Measurements from ENCODE around the genes IRAK1BP1 and CYB5R4.

DNA sequence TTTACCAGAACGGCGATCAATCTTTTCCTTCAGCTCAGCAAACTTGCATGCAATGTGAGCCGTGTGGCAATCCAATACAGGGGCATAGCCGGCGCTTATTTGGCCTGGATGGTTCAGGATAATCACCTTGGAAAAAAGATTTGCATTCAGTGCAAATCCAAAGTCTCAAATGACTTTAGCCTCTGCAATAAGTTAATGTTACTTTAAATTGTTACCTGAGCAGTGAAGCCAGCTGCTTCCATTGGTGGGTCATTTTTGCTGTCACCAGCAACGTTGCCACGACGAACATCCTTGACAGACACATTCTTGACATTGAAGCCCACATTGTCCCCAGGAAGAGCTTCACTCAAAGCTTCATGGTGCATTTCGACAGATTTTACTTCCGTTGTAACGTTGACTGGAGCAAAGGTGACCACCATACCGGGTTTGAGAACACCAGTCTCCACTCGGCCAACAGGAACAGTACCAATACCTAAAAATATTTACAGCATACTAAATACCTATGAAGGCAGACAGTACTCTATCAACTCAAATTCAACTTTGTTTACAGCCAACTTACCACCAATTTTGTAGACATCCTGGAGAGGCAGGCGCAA lies 2.6 kb downstream of the EEF1A1 start:
- PRO-cap: no peak
- RAMPAGE, long total RNA, 4 experiments: start-site peak on the plus strand in 1 of 4 experiments, centred at position 81 of the sequence, 47 reads per replicate; start-site peak on the minus strand in 2 of 4 experiments, centred at positions 109 to 351 of the sequence, 603 to 1,543 reads per replicate

DNA sequence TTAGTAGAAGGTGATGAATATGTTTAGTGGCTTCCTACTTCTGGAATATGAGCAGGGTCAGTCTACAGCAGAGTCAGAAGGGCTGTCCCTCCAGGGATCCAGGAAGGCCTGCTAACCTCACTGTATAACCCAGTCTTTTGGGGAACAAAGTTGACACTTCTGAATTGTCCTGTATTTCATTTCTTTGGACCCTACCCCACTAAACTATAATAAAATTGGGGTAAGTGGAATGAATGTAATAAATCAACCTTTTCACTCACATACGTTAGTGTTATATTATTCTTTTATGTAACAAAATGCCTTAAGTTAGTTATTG lies 191.0 kb downstream of the CD109 start:
- PRO-cap: no peak
- RAMPAGE, long total RNA, 4 experiments: no peak in any of the 4 experiments

GRCh38 chr6:75174870-75175499 lies 30.9 kb downstream of the COL12A1 start:
- PRO-cap: no peak
- RAMPAGE, long total RNA, 4 experiments: no peak in any of the 4 experiments

DNA sequence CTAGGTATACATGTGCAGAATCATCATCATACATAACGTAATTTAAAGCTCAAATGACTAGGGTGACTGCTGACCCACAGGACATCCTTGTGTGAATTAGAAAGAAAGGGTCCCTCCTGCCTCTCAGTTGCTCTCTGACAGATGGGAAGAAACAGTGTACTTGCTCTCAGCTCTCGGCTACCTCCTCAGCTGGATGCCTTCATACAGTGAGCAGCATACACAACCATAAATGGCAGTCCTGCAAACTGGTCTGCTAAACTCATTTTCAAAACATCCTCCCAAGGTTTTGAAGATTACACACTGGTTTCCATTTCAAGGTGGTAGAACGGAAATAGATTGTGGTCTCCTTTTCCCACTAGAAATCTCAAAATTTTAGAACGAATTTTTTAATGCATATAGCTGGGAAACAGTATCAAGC lies 26.3 kb downstream of the FILIP1 start:
- PRO-cap: no peak
- RAMPAGE, long total RNA, 4 experiments: no peak in any of the 4 experiments

GRCh38 chr6:75490912-75491692 lies 2.5 kb downstream of the FILIP1 start:
- PRO-cap: no peak
- RAMPAGE, long total RNA, 4 experiments: no peak in any of the 4 experiments

DNA sequence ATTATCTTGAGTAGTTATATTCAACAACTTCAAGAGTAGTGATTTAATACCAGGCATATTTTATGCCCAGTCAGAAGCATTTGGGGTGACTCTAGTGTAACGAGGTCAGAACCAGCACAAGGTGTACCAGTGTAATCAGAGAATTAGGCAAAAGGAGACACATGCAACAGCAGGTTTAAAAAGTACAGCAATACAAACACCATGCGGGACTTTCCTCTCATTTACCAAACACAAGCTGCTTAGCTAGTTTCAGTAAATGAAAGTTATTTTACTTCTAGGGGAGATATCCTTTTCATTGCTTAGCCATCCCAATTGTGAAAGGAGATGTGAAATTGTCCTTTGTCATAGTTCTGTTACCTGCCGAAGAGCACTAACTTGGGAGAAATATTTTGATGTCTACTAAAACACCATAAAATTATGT lies 811 bp downstream of the FILIP1 start:
- PRO-cap: no peak
- RAMPAGE, long total RNA, 4 experiments: no peak in any of the 4 experiments

DNA sequence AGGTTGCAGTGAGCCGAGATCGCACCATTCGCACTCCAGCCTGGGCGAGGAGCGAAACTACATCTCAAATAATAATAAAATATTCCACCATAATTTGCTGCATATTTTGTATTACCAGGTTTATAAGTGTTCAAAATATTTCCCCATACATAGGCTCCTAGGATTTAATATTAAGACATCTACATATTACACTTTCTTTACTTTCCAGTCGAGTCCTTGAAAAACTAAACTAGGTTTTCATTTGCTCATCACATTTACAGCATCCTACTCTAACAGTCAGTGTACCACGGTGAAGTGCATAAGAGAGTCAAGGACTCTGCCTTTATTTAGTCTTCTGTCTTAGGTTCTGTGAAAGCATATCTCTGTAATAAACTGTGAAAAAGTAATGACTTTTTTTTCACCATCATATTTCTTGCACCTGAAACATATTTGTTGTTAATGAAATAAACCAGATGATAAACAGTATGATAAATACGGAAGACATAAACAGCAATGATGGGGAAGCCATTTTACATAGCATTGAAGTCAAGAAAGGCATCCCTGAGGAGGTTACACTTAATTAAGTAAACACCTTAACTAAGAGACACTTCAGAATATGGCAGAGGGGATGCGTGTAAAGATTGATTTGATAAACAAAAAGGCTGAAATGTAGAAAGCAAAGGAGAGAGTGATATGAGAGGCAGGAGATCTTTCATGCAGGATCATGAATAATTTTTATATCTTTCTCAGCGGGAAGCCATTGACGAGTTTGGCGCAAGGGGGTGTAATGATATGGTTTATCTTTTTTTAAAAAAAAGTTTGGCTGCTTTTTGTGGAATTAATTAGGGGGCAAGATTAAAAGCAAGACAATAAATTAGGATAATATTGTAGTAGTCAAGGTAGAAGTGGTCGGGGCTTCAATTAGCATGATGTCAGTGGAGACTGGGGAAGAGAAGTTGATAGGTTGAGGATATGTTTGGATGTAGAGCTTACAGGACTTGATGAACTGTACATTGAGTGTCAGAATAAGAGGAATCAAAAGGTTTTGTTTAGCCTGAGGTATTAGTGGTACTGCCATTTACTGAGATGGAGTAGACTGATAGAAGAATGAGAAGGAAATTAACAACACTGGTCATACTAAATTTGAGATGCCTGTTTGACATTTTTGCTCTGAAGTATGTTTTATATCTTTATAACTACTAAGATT lies 3.7 kb downstream of the SENP6 start:
- PRO-cap: no peak
- RAMPAGE, long total RNA, 4 experiments: no peak in any of the 4 experiments

GRCh38 chr6:75663107-75663700 lies 61.5 kb downstream of the SENP6 start:
- PRO-cap: no peak
- RAMPAGE, long total RNA, 4 experiments: no peak in any of the 4 experiments

DNA sequence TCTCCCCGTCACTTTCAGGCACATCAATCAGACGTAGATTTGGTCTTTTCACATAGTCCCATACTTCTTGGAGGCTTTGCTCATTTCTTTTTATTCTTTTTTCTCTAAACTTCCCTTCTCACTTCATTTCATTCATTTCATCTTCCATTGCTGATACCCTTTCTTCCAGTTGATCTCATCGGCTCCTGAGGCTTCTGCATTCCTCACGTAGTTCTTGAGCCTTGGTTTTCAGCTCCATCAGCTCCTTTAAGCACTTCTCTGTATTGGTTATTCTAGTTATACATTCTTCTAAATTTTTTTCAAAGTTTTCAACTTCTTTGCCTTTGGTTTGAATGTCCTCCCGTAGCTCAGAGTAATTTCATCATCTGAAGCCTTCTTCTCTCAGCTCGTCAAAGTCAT lies 376.2 kb downstream of the HTR1B start:
- PRO-cap: no peak
- RAMPAGE, long total RNA, 4 experiments: no peak in any of the 4 experiments

- PRO-cap: no peak
- RAMPAGE, long total RNA, 4 experiments: start-site peak on the minus strand in 4 of 4 experiments, at chr6:77369107-77369171 at its widest, 10 to 38 reads per replicate
Measured at GRCh38 chr6:77368677-77369385, 94.5 kb downstream of the HTR1B start.

DNA sequence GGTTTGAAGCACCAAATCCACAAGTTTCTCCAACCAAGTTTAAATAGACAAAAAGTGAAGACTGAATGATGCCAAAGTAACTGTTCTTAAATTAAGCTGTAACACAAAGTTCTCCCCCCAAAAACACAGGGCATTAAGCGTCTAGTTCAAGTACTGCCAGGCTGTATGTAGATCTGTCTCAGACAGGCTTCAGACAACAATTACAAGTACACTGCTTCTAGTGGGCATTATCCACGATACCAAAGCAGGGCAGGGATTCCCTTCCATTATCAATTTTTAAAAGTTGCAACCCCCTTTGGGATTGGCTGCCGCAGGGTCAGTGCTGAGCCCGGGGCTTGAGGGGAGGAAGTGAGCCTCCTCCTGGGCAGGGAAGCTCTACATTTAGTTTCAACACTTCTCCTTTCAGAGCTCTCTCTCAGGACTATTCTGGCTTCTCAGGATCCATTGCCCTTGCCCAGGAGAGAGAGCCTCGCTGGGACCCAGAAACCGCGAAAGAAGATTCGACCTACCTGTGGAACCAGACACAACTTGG lies 1.6 kb downstream of the HTR1B start:
- PRO-cap: no peak
- RAMPAGE, long total RNA, 4 experiments: no peak in any of the 4 experiments

GRCh38 chr6:78866968-78868144 lies at the start of gene IRAK1BP1:
Gene IRAK1BP1 (plus strand): TSS chr6:78867551.
- PRO-cap: no peak
- RAMPAGE, long total RNA, 4 experiments: start-site peak on the plus strand in 3 of 4 experiments, at chr6:78867498-78867594 at its widest, 23 to 55 reads per replicate

DNA sequence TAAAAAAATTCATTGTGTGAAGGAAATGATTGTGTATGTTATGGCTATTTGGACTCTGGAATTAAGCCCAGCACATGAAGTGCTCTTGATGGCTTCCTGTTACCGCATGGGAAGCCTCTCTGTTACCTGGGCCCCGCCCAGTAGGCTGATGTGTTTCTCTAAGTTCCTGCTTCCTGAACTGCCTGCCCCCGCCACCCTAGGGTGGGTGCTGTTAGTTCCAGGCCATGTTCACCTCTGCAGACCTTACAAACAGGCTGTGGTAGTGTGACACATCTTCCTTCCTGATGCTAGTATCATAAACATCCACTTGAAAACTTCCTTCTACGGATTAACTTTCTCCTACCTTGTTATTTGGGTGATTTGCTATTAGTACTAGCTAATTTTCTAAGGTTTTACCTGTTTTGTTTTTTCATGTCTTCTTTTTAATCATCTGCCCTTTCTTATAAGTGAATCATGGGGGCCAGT lies 40.5 kb downstream of the SH3BGRL2 start:
- PRO-cap: no peak
- RAMPAGE, long total RNA, 4 experiments: no peak in any of the 4 experiments

- PRO-cap: no peak
- RAMPAGE, long total RNA, 4 experiments: no peak in any of the 4 experiments
Measured at GRCh38 chr6:81727851-81728329, 24.6 kb downstream of the TENT5A start.

DNA sequence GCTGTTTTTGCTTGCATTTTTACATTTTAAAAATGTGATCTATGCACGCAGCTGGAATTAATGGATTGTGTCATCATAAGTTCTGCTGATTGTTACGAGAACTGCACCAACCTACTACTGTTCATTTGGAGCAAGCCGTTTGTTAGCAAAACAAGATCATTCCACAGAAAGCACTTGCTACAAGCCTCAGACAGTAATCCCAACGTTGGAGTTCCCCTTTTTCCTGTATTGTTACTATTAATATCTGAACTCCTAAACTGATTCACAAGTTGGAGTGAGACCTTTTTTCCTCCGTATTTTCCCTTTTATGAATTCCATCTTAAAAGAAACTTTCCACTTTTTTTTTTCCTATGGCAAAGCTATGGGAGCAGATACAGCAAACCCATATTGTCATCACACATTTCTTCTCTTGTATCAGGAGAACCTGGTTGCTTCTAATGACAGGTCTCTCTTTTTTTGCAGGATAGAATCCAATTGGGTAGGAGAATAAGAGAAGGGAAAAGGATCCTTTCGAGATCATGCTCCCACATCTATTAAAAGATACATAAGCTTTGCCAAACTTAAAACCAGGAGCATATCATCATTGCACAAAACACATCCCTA lies 3.4 kb downstream of the TENT5A start:
- PRO-cap: no peak
- RAMPAGE, long total RNA, 4 experiments: no peak in any of the 4 experiments

DNA sequence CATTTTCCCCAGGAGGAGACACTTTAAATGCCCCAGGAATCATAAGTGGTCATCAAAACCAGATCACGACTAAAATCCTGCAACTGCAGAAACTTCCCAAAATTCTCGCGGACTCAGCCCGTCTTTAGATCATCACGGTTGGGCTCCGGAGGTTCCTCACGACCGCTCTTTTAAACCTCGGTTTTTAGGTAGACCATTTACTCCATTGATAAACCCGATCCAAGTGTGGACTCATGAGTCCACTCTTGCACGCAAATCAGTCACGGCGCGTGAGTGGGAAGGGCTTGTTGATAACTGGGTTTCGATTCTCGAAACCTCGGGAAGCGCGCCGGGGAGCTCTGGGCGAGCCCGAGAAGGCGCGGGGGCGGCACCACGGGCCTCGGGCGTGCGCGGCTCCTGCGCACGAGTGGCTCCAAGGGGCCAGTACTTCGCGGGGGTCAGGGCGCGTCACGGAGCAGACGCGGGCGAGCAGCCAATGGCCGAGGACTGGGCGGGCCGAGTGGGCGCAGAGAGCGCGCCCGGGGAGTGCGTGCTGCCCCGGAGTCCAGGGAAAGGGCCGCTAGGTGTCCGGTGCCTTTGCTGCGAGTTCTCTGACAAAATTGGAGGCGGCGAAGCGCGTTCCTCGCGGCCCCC lies 598 bp upstream of the TENT5A start:
- PRO-cap: bidirectional peak, plus-strand start at position 540 of the sequence, minus-strand start at position 408 of the sequence
- RAMPAGE, long total RNA, 4 experiments: start-site peak on the plus strand in 2 of 4 experiments, centred at positions 525 to 541 of the sequence, 10 to 16 reads per replicate

- PRO-cap: no peak
- RAMPAGE, long total RNA, 4 experiments: no peak in any of the 4 experiments
Measured at GRCh38 chr6:81933827-81934078, 181.3 kb upstream of the TENT5A start.

GRCh38 chr6:82205932-82206594 lies 41.5 kb downstream of the IBTK start:
- PRO-cap: no peak
- RAMPAGE, long total RNA, 4 experiments: no peak in any of the 4 experiments

- PRO-cap: unidirectional peak, plus-strand start at chr6:83859677
- RAMPAGE, long total RNA, 4 experiments: start-site peak on the plus strand in 2 of 4 experiments, at chr6:83859666-83859718 at its widest, 60 to 889 reads per replicate
Measured at GRCh38 chr6:83859192-83860036, at the start of gene CYB5R4. Gene CYB5R4 (plus strand): TSS chr6:83859689.

DNA sequence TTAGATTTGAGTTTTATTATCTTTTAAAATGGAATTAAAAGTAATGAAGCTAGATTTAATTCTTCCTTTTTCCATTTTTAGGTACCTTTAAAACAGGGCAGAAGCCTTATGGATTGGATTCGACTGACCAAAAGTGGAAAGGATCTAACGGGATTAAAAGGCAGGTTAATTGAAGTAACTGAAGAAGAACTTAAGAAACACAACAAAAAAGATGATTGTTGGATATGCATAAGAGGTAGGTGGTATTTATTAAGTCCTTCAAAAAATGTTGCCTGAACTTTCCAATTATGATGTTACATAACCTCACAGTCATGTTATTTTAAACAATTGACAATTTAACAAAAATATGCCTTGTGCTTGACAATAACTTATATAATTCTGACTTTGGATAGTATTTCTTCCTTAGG lies 4.6 kb downstream of the CYB5R4 start:
- PRO-cap: no peak
- RAMPAGE, long total RNA, 4 experiments: no peak in any of the 4 experiments

All from omental fat pad (tissue), 4 donors.